ENCODE data around the gene MYCN.

DNA sequence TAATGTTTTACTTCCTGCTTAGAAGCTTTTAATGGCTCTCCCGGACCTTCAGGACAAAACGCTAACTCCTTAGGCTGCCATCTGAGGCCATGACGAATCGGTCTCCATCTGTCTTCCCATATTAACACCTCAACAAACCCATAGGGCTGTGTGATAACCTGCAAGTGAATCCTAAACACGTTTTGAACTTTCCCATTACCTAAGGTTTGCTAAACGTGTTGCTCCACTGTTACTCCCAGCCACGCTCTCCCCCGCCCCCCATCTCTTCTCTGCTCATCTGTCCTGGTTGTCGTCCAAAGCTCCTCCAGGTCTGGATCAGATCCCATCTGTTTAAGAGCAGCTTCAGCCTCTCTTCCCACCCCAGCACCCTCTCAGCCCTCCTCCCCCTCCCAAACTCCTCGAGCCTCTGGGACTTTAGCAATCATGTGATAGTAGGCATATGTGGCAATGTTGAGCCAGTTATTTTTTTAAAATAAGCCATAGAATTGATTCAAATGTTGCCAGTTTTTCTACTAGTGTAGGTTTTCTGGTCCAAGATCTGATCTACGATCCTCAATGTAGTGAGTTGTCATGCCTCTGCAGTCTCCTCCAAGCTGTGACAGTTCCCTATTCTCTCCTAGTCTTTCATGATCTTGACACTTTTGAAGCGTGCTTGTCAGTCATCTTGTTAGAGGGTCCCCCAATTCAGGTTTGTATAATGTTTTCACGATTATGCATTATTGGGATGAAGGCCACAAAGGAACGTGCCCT lies 20.0 kb upstream of the LPIN1 start:
- PRO-cap, result unidirectional peak, minus-strand start at position 184 of the sequence; unidirectional peak, minus-strand start at position 243 of the sequence

GRCh38 chr2:11743753-11744648 lies 2.4 kb upstream of the LPIN1 start:
- PRO-cap, result bidirectional peak, plus-strand start at chr2:11744362, minus-strand start at chr2:11744283

DNA sequence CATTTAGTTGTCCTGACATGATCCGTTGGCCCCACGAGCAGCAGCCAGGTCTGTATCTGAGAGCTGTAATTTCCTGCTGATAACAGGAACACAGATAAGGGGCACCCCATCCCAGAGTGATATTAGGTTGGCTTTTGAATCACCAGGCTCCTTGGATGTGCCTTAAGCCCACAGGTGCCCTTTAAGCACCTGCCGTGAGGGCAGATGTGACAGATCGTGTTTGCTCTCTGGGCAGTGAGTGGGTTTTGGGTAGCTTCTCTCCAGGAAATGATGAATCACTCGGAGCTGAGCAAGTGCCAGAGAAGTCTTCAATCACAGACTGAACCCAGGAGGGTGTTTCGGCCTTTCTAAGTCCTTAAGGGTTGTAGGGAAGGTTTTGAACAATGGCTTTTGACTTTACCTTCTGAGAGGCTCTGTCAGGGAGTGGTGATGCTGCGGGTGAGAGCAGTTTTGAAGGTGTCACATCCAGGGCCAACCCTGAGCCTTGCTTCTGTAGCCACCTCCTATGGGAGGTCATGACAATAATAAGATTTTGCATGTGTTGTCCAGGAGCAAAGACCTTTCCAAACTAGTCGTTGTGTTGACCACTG lies 7.8 kb downstream of the LPIN1 start:
- PRO-cap, result no peak

DNA sequence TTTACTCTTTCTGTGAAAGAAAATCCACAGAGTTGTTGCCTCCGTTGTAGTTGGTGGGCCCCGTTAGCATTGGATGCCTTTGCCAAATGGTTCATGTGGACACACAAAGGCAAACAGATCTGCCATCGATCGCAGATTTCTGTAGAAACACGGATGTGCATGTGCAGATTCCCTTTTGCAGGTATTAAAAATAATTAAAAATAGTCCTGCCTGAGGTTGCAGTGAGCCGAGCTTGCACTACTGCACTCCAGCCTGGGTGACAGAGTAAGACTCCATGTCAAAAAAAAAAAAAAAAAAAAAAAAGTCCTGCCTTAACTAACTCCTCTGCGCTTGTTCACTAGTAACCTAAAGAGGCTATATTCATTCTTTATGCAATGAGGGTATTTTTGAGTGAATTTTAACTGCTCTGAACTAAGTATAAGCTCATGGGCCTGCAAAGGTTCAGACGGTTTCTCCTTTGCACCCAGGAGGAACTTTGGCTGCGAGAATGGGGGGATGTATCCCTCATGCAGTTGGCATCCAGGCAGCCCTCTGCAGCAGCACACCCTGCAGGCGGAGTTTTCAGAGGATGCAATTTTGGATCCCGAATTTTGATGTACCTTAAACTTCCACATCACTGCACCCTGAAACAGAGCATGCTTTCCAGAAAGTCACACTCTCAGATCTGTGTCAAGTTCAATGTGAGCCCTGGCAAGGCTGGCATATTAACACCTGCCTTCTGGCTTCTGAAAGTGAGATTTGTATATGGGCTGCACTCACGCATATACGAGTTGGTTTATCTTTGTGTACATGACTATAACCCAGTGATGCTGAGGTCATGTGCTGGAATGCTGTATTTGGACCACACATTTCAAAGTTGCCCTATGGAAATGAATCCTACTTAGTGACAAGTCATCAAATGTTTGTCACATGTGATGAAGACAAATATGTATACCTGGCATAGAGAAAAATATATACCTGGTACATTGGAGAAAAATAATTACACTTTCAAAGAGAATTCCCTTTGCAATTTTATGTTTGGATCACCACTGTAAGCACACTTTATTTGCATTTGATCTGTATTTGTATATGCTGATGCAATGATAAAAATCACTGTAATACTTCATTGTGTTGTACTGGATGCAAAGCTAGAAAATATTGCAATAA lies 80.2 kb downstream of the LPIN1 start:
- PRO-cap, result no peak

DNA sequence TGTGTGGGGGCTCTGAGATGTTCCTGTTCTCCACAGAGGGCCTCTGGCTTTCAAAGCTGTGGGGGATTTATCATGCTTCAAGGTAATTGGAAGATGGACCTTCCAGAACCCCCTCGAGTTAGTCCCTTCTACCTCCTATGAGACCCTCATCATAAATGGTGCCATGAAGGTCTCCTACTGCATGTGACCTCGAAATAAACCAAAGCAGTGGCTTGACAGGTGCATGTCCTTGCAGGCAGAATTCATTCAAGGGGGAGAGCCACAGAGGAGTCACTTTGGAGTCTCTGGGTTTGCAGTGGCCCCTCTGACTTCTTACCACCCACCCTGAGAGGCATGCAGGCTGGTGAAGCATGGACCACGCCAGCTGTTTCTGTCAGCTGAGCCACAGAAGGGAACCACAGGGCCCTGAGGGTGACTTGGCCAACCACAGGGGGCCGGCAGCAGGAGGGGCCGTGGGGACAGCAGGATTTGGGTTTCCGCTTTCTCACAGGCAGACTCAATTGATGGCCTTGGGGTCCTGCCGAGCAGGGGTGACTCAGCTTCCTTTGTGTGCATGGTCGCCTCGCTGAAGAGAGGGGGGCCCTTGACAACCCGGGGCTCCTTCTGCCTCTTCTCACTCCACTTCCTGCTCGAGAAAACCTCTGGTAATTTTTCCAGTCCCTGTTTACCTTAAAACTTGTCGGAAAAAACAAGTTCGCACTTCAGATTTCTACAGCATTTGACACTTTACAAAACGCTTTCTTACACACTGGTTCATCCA lies 310.9 kb downstream of the LPIN1 start:
- PRO-cap, result no peak

DNA sequence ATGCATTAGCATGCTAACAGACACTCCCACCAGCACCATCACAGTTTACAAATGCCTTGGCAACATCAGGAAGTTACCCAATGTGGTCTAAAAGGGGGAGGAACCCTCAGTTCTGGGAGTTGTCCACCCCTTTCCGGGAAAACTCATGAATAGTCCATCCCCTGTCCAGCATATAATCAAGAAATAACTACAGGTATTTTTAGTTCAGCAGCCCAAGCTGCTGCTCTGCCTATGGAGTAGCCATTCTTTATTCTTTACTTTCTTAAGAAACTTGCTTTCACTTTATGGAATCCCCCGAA lies 337.6 kb downstream of the LPIN1 start:
- PRO-cap, result unidirectional peak, plus-strand start at position 202 of the sequence

GRCh38 chr2:12090888-12091232 lies 344.4 kb downstream of the LPIN1 start:
- PRO-cap, result bidirectional peak, plus-strand start at chr2:12090968, minus-strand start at chr2:12090709

DNA sequence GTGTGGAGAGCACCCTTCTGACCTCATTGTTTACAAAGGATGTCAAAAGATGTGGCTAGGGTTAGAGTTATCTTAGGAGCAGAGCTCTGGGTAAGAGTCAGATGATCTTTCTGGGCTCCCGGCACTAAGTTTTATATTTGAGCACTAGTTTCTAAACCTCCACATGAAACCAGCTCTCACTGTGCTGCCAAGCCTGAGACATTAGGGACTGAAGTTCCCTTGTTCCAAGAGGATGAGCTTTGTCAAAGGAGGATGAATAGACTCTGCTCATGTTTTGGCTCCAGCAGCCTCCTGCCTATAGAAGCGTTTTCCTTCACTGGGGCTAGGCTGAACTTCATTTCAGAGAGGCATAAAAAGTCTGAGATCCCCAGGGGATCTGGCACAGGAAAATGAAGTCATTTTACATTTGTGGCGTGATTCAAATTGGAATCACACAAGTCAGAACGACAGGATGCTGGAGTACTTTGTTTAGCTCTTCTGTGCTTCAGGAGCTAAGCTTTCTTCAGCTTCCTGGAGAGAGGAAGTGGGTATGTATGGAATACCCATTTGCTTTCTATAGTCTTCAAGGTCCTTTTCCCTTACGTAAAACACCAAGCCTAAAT lies 403.0 kb upstream of the TRIB2 start:
- PRO-cap, result no peak

GRCh38 chr2:12318087-12318516 lies 398.6 kb upstream of the TRIB2 start:
- PRO-cap, result no peak

DNA sequence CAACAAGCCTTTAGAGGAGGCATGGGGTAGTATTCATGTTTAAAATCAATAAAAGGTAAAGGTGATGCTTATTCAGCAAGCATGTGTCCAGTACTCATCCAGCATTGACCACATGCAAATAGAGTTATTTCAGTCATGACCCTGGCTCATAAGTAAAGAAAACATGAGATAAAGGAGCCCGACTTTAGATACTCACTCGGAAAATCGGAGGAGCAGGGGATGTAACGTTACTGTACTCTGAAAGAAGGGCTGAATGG lies 238.0 kb upstream of the TRIB2 start:
- PRO-cap, result no peak

DNA sequence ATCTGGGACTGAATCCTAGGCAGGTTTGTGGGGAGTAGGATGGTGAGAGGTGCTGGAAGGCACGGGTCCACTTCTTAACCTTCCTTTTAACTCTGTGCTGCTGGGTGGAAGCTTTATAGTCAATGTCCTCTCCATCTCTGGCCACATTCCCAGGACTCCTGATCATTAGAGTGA lies 1.3 kb upstream of the TRIB2 start:
- PRO-cap, result no peak

GRCh38 chr2:12776322-12776642 lies 59.5 kb downstream of the TRIB2 start:
- PRO-cap, result no peak

GRCh38 chr2:12935158-12935575 lies 218.4 kb downstream of the TRIB2 start:
- PRO-cap, result no peak

- PRO-cap, result no peak
These were observed 289.6 kb downstream of the TRIB2 start for GRCh38 chr2:13006383-13006671.

DNA sequence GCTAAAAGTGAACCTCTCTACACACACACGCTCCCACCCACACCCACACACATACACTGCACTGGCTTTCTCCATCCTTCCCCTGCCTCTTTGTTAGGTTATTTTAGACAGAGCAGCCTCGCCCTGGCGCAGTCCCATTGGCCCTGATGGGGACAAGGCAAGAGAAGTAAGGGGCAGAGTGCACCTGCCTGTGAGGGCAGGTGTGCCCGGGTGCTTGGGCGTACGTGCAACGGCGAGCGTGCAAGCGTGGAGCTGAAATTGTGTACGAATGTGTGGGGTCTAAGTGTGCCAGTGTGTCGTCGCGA lies 466 bp downstream of the LRATD1 start:
- PRO-cap, result no peak

DNA sequence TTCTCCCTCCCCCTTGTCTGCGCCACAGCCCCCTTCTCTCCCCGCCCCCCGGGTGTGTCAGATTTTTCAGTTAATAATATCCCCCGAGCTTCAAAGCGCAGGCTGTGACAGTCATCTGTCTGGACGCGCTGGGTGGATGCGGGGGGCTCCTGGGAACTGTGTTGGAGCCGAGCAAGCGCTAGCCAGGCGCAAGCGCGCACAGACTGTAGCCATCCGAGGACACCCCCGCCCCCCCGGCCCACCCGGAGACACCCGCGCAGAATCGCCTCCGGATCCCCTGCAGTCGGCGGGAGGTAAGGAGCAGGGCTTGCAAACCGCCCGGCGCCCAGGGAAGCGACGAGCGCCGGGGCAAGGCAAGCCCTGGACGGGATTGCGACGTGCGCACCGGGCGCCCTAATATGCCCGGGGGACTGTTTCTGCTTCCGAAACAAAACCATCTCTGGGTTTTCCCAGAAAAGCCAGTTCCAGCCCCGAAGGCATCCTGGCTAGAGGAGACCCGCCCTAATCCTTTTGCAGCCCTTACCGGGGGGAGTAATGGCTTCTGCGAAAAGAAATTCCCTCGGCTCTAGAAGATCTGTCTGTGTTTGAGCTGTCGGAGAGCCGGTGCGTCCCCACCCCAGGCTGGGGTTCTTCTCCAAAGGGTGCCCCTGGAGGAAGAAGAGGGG lies at the start of gene MYCN:
Gene MYCN, plus strand, starts transcription at position 100 of the 665 bp plus-strand sequence.
- PRO-cap, result unidirectional peak, plus-strand start at position 100 of the sequence

- PRO-cap, result no peak
These were observed 698 bp downstream of the MYCN start for GRCh38 chr2:15941116-15941380.

GRCh38 chr2:15941381-15942483 lies 1.4 kb downstream of the MYCN start:
- PRO-cap, result unidirectional peak, plus-strand start at chr2:15942041

DNA sequence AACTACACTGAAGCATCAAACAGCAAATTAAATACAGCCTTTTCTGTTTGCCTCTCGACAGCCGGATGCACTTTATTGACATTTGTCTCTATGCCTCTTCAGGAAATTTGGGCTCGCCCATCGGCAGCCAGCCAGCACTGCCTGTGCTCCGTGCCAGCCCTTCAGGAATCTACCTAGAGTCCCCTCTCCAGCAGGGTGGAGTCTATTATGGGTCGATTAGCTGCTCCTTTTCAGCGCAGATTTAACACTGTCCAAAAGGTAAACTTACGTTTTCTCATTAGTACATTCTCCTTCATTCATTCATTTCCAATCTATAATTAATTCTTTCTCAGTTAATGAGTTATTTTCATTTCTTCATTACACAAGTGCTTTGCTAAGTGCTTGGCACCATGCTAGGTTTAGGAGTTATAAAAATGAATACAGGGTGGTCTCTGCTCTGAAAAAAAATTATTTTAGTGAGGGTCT lies 91.5 kb downstream of the MYCN start:
- PRO-cap, result no peak

- PRO-cap, result no peak
These were observed 153.8 kb downstream of the MYCN start for GRCh38 chr2:16094044-16094630.

Data from left lobe of liver (tissue), 1 donor.